A673 (cell line): ENCODE results near the gene TMEM270.

DNA sequence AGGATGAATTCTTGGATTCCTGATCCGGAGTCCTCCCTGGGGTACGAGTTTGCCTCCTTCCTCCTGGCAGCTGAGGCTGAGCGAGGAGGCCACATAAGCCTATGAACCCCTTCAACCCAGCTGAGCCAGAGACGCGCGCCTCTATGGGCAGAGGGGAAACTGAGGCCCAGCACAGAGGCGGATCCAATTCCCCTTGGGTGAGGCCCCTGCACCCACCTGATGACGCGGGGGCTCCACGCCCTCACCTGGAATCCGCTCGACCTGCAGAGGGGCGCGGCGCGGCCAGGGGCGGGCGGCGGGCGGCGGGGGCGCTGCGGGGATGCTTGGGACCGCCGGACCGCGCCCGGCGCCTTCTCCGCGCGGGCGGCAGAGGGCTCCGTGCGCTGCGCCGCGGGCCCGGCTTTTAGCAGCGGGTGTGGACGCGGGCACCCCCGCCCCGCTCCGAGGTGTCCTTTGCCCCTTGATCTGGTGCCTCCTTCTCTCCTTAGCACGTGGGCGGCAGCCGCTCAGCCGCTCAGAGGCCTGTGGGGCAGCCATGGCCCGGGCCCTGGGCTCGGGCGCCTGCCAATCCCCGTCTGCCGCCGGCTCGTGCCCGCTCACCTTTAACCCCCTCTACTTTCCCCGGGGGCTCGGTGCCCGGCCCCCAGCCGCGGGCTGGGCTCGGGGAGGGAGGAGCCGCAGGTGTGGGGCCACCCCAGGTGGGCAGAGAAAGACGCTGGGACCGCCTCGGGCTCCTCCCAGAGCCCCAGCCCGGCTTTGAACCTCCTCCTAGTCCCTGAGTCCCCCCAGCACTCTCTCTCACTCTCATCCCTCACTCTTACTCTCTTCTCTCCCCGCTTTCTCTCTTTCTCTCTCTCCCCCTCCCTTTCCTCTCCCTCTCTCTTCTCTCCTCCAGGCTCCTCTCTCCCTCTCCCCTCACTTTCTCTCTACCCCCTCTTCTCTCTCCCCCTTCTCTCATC, 19.8 kb upstream of the VPS37D start:
- PRO-cap = unidirectional peak, plus-strand start at position 369 of the sequence

DNA sequence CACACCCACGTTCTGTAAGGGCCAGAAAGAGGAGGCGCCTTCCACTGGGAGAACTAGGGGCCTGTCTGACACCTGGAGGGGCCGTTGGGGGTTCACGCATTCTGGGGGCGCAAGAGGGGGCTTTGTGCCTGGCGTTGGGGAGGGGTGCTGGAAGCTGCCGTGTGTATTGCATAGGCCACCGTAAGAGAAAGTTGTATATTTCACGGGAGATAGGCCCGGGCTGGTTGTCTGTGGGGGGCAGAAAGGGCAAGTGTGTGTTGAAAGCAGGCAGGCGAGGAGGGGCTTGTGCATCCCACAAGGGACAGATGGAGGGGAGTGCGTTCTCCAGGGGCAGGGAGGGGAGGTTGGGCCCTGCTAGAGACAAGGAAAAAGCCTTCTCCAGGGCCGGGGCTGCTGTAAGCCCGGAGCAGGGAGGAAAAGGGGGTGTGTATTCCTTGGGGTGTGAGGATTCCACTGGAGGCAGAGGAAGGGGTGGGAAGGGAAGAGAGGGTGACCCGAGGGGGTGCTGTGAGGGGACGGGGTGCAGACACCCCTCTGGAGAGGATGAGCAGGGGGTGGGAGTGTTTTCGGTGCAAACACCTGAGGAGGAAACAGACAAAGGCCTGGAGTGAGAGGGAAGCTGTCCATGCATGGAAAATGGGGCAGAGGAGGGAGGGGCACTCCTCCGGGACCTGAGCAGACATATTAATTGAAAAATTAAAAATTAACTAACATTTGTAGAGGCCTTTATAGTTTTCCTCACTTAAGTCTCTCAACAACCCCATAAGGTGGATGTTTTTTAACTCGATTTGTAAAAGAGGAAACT, 977 bp downstream of the VPS37D start:
- PRO-cap = no peak

- PRO-cap = no peak
Measured at GRCh38 chr7:73680086-73681052, 2.9 kb downstream of the DNAJC30 start.

DNA sequence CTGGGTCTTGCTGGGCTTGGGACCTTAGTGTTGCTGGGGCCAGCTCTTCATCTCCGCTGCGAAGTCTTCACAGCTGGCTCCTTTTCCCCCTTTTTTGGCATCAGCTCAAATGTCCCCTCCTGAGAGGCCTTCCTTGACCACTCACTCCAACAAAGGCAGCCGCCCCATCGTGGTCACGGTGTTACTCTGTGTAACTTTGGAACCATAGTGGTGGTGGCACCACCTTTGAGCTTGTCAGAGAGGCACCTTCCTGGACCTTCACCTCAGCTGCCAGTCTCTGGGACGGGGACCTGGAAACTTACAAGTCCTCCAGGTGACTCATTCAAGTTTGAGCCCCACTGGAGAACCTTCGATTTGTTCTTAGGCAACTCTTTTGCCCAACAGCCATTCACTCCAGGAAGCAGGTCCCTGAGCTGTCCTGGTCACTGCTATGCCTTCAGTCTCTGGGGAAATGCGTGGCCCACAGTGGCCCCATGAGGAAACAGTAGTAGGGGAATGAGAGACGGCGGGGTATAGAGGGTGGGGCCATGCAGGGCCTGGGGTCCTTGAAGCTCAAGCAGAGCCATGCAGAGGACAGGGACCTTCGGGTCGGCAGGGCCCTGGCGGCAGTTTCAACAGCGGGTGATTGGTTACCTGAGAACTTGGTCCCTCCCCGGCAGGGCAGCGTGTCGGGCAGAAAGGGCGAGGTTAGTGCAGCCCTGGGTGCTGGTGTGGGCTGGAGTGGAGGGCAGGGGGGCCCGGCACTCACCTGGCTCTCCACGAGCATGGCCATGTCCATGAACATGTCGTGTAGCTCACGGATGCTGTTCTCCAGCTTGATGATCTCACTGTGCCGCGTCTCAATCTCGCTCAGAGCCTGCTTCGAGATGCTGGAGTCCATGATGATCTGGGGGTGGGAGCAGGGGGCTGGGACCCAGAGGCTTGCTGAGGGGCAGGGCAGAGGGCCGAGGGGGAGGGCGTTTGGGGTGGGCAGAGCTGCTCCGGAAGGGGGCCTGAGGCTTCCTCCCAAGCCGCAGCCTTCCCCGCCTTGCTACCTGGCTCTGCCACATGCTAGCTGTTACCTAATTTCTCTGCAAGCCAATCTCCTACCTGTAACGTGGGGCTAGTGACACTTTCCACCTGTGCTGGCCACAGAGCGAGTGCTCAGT, 17.0 kb downstream of the STX1A start:
- PRO-cap = no peak

DNA sequence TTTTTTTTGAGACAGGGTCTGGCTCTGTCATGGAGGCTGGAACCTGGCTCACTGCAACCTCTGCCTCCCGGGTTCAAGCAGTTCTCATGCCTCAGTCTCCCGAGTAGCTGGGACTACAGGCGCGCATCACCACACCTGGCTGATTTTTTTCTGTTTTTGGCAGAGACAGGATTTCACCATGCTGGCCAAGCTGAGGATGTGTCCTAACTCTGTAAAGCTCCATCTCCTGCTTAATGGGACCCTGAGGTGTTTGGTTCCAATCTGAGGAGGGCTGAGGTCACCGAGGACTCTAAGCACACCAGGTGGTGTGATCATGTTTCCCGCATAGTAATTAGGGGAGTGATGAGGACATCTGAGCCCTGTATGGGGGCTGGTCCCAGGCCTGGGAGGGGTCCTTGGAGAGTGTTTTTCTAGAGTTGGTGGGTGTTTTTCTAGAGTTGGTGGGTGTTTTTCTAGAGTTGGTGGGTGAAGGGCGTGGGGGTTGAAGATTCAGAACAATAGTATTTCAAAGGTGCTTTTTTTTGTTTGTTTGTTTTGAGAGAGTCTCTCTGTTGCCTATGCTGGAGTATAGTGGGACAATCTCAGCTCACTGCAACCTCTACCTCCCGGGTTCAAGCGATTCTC, 3.0 kb upstream of the ABHD11 start:
- PRO-cap = no peak

DNA sequence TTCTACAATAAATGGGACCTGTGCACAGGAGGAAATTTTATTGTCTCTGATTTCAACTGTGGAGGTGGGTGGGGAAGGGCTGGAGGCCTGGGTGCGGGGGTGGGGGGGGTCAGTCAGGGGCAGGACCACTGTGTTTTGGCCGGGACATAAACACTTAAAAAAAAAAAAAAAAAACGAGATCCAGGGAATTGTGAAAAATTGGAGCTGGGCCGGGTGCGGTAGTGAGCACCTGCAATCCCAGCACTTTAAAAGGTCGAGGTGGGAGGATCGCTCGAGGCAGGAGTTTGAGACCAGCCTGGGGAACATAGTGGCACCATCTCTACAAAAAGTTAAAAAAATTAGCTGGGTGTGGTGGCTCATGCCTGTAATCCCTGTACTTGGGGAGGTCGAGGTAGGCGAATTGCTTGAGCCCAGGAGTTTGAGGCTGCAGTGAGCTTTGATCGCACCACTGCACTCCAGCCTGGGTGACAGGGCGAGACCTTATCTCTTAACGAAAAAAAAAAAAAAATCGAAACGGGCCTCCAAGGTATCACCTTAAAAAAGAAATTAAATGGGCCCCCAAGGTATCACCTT, 1.9 kb downstream of the CLDN4 start:
- PRO-cap = no peak

DNA sequence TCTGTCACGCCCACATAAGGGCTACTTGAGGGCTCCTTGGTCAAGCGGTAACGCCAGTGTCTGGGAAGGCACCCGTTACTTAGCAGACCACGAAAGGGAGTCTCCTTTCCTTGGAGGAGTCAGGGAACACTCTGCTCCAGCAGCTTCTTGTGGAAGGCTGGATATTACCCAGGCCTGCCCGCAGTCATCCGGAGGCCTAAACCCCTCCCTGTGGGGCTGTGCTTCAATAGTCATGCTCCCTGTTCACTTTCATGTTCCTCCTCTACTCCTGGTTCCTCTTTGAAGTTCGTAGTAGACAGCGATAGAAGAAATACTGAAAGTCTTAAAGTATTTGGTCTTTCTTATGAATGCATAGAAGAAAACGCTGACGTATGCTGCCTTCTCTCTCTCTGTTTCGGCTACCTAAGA, 3.4 kb upstream of the METTL27 start:
- PRO-cap = no peak

DNA sequence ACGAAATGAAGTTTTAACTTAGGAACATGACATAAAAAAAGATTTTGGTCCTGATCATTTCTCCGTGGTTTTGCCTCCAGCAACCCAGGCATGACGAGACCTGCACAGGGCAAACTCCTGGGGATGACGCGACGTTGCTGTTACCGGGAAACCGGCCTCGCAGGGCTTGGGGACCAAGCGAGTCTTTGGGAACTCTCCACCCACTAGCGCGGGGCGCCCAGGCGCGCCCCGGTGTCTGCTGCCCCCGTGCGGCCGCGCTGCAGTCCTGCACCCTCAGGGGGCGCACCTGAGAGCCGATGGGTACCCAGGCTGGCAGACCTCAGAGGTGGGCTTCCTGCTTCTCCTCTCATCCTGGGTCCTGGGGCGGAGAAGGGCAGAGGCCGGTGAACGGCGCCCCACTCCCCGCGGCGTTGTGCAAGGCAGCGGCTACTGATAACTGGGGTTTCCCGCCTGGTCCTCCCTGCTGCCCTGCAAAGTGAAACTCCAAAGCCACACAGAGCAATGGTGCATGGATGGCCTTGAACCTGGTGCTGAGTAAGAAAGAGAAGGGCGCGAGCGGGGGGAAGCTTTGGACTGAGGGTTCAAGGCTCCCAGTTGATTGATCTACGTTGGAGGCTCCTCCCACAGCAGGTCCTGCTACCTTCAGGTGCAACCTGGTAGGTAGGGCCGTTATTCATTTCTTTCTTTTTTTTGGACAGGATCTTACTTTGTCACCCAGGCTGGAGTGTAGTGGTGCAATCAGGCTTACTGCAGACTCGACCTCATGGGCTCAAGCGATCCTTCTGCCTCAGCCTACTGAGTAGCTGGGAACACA, 5.3 kb upstream of the TMEM270 start:
- PRO-cap = no peak

- PRO-cap = no peak
Measured at GRCh38 chr7:73860833-73861332, at the start of gene TMEM270. TMEM270 (plus strand) TSS chr7:73861159.

GRCh38 chr7:73871274-73871830, 10.4 kb downstream of the TMEM270 start:
- PRO-cap = no peak

DNA sequence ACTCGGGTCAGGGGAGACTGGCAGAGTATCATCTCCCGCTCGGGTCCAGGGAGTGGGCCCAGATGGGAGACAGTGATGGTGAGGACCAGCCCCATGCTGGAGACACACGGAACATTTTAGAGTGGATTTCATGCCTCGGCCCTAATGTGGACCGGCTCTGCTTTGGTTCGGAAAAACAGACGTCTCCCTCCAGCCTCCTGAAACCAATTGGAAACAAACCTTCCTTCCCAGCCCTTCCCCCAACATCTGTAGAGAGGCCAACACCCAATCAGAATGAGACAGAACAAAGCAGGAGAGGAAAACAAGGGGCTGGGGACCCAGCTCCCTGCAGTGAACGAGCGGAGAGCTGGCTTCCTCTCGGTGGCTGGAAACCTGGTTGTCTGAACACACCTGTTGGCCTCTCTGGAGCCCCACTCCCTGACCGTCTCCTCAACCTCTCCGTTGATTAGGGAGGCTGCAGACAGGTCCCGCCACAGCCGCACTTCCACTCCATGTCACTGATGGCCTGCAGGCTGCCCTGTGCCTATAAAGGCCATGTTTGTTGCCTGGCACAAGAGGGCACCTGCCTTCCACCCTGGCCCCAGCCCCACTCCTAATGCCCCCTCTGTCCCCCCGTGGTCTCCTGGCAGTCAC, 58.3 kb downstream of the TMEM270 start:
- PRO-cap = no peak

- PRO-cap = no peak
Measured at GRCh38 chr7:74034001-74034689, 6.2 kb downstream of the ELN start.

GRCh38 chr7:74035155-74035577, 7.2 kb downstream of the ELN start:
- PRO-cap = no peak

GRCh38 chr7:74094448-74095404, 11.1 kb downstream of the LIMK1 start:
- PRO-cap = no peak

- PRO-cap = no peak
Measured at GRCh38 chr7:74404864-74405731, 48.6 kb upstream of the GTF2IRD1 start.

- PRO-cap = no peak
Measured at GRCh38 chr7:74462563-74463058, 8.9 kb downstream of the GTF2IRD1 start.

DNA sequence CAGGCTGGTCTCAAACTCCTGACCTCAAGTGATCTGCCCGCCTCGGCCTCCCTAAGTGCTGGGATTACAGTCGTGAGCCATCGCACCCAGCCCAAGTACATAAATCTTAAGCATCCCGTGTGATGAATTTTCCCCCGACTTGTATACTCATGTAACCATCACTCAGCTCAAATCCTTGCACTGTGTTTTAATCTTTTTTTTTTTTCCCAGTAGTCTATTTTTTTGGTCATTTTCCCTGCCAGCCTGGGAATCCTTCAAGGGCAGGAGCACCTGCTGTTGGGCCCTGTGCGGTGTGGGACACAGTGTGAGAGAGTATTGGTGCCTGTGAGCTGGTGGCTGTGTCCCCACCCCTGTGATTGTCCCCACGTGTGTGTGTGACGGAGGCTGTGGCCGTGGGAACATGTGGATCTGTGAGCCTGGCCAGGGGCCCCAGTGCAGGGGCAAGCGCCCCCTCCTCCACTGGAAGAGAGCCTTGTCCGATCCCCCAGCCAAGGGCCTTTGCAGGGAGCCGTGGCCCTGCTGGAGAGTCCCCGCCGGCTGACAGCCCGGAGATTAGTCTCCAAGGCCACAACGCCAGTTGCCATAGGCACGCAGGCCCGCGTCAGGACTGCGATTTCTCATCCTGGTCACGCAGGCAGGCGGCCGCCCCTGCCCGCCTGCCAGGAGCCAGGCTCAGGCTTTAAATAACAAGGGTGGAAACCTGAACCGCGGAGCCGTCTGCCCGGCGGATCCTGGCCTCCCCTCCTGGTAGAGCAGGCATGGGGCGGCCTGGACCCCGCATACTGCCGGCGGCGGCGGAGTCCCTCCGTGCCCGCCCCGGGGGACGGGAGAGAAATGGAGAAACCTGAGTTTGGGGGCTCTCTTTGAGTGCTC, 26.5 kb downstream of the GTF2IRD1 start:
- PRO-cap = no peak

- PRO-cap = no peak
Measured at GRCh38 chr7:74569519-74569905, 88.0 kb upstream of the GTF2I start.

DNA sequence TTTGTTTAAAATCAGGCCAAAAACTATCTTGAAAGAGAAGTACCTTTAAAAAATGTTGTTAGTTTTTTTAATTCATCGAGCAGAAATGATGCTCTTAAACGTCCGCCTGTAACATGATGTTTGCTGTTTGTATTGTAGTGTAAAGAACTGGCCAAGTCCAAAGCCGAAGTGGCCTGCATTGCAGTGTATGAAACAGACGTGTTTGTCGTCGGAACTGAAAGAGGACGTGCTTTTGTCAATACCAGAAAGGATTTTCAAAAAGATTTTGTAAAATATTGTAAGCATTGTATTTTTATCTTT, 33.3 kb downstream of the GTF2I start:
- PRO-cap = no peak

- PRO-cap = no peak
Measured at GRCh38 chr7:74782864-74783146, 9.0 kb downstream of the NCF1 start.